Neutrophil (primary cell): ENCODE results near the genes TCHHL1, LCE3D, SPRR2F and S100A12.

GRCh38 chr1:151457763-151458182, 1.5 kb downstream of the POGZ start:
- PRO-cap = no peak

GRCh38 chr1:151503056-151503549, 8.1 kb upstream of the CGN start:
- PRO-cap = no peak

DNA sequence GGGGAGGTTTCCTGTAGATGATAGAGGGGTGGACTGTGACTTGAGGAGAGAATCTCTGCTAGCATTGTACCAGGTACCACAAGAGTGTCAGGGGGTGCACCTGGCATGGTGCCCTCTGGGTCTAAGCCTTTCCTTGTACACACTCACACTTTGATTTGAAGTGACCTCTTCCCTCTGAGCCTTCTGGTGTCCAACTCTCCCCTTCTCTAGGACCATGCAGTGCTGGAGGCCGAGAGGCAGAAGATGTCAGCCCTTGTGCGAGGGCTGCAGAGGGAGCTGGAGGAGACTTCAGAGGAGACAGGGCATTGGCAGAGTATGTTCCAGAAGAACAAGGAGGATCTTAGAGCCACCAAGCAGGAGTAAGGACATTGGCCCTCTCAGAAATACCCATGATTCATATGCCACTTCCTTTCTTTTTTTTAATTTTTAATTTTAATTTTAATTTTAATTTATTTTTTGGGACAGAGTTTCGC, 14.3 kb downstream of the CGN start:
- PRO-cap = no peak

GRCh38 chr1:151611239-151611670, 595 bp upstream of the SNX27 start:
- PRO-cap = no peak

- PRO-cap = no peak
Observed at GRCh38 chr1:151654120-151654467, 42.2 kb downstream of the SNX27 start.

- PRO-cap = no peak
Observed at GRCh38 chr1:151825965-151826714, 5.5 kb downstream of the RORC start.

GRCh38 chr1:151827469-151828003, 4.1 kb downstream of the RORC start:
- PRO-cap = no peak

DNA sequence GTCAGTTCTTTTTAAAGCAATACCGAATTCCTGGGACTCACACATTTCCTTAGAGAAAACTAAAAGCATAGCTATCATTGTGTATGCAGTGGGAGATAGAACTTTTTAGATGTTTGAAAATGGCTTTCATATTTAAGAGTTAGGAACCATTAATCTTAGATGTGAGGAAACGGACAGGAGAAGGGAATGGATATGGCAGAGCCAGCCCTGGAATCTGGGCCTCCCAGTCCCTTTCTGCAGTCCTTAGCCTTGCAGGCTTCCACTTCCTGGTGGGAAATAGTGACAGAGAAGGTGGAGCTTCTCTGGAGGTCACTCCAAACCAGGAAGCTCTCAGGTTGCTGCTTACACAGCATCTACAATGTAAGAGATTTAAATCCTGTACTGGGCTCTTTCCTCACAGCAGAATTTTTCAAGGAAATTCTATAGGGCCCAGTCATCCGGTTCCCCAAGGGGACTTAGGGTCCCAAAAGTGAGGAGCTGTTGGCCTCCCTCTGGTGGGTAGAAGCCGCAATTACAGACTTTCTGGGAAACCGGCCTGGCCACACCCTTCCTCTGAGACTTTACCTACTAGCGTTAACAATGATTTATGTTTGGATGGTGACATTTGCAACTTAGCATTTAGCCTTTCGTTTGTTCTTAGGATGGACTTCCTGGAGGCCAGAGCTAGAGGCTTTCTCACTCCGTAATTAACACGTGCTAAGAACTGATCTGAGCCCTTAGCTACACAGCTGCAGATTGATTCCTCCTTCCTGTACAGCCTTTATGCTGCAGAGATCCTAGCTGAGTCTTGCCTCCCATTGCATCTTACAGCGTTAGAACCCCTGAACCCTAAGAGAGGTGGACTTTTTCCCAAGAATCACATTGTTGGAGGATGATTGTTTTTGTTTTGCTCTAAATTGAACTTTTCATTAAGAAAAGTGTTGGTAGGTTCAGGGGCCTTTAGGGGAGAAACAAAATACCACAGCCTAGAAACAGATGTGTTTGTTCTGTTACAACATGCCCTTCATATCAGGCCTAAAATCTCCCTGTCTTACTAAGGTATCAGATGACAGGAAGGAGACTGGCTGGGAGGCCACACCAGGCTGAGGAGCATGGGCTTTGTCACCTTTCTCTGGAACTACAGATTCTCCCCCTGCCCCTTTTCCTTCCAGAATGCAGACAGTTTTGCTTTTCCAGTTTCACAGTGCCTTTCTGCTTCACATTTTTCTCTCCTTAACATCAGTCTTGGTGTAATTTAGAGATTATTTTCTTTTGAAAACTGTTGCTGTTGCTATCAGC, 2.1 kb downstream of the S100A11 start:
- PRO-cap = no peak

- PRO-cap = no peak
Observed at GRCh38 chr1:152088946-152089200, at the start of gene TCHHL1. TSS of gene TCHHL1 (minus strand) at chr1:152089064.

DNA sequence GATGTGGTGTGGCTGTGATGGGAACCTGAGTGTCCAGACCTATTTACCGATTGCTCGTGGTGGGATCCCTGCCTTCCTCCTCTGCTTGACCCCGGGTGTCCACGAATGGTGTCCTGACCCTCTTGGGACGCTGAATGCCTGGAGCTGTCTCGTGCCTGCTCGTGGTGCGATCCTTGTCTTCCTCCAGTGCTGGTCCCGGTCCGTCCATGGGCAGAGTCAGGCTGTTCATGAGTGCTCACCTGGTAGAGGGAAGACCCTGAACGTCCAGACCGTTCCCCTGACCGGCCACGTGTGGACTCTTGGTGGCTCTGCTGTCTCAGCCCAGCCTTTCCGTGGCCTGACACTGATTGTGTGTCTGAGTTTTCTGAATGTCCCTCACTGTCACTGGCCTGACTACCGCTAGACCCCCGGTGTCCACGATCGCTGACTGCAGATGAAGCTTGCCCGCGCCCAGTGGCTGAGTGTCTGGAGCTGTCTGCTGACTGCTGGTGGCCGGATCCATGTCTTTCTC, 11.8 kb downstream of the FLG start:
- PRO-cap = no peak

DNA sequence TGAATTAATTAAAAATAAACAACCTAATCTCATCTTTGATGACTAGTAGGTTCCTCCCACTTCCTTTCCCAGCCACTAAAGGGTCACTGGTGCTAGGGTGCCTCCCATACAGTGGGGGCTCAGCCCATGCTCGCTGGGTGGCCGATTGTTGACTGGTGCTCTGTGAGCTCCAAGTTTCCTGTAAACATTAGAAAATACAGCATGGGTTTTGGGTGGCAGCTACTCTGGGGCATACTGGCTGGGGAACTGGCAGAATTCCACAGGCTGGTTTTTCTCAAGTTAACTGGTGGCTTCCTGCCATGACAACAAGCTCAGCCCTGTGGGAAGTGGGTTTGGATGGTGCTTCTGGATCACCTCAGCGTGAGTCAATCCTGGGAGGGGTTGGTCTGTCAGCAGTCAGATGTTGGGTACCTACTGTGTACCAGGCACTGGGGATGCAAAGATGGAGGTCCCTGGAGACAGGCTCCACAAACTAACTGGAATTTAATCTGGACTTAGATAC, 28.7 kb upstream of the CRNN start:
- PRO-cap = no peak

GRCh38 chr1:152580304-152580790, at the start of gene LCE3D:
TSS of gene LCE3D (minus strand) at chr1:152580516.
- PRO-cap = no peak

GRCh38 chr1:153113276-153113707, at the start of gene SPRR2F:
TSS of gene SPRR2F (minus strand) at chr1:153113516.
- PRO-cap = no peak

DNA sequence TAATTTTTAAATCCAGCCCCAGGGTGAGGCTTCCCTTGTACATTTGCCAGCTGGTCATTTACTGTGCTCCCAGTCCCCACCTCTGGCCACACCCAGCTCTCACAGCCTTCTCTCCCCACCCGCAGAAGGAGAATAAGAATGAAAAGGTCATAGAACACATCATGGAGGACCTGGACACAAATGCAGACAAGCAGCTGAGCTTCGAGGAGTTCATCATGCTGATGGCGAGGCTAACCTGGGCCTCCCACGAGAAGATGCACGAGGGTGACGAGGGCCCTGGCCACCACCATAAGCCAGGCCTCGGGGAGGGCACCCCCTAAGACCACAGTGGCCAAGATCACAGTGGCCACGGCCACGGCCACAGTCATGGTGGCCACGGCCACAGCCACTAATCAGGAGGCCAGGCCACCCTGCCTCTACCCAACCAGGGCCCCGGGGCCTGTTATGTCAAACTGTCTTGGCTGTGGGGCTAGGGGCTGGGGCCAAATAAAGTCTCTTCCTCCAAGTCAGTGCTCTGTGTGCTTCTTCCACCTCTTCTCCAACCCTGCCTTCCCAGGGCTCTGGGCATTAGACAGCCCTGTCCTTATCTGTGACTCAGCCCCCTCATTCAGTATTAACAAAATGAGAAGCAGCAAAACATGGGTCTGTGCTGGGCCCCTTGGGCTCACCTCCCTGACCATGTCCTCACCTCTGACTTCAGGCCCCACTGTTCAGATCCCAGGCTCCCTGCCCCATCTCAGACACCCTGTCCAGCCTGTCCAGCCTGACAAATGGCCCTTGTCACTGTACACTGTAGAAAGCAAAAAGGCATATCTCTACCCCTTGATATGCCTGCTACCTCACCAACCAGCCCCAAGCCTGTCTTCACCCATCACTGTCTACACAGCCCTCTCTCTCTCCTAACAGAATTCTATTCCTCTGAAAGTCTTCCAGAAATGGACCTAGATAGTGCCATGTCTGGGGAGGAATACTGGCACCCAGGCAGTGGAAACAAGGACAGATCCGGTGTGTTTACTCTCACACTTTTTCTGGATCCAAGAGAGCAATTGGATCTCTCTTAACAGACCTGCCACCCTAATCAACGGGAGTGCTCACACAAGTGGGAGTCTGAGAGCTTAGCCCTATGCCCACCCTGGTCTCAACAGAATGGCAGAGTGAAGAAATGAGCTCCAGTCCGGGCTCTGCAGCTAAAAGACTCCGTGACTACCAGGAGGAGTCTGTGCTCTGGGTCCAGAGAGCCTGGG, 3.3 kb downstream of the S100A9 start:
- PRO-cap = no peak

DNA sequence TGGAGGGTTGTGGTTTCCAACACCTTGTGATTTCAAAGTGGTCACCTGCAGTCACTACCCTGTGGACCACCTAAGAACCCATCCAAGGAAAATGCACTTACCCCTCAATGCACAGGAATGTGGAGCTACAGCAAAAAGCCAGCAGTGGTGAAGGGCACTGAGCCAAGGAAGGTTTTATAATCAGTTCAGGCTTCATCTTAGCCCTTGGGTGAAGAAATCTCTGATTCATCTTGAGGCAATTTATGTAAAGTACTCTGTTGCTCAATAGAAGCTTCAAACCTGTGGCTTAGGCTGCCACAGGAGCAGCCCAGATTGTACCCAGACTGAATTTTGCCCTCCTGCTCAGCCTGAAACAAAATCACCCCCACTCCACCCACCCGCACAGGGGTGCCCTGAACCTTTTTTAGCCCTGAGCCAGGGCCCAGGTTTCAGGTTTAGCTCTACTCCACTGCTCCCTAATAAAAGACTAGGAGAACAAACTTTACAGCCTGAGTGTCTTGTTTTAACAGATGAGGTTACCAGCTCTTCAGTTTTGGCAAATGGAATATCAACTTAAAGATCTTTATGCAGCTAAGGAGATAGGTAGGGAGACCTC, at the start of gene S100A12:
TSS of gene S100A12 (minus strand) at position 171 of the 595 bp plus-strand sequence.
- PRO-cap = no peak

GRCh38 chr1:153390055-153390350, 870 bp downstream of the S100A8 start:
- PRO-cap = unidirectional peak, plus-strand start at chr1:153390215; unidirectional peak, plus-strand start at chr1:153390249

DNA sequence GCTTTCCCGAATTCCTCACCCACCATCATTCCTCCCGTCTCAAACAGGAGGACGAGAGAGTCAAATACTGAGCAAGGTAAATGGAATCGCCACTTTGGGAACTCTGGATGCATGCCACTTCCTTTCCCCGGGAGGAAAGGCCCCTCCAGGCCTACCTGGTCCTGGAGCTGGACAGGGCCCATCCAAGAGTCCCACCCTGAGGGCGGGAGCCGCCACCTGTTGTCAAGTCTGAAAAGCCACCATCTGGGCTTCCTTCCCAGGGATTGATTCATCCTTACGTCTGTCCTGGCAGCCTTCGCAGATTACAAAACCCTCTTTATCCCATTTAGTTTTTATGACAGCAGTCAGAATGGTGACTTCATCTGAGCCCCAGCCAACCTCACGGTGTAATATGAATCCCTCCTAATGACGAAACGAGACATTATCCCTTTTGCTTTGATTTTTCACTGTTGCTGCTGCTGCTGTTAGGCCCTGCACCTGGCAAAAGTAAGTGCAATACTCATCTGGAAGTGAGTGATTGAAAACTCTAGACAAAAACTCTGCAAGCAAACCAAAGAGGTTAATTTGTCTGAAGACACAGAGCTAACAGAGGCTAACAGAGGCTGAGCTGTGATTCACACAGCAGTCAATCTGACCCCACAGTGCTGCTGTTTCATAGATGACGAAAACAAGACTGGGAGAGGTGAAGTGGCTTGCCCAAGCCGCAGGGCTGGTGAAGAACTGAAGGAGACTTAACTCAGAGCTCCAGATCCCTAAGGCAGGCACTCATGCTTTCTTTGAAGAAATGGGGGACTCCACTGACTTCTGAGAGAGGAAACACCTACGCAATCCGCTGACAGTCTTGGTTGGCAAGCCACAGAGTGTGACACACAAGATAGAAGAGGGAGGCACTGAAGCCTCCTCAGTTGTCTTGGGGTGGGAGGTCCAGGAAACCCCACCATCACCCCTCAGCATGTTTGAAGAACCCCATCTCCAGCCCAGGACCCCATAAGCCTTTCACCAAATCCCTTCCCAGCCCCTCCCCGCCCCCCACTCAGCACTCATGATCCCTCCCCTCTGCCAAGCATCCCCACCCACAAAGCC, 30.0 kb upstream of the S100A7 start:
- PRO-cap = no peak

GRCh38 chr1:153531882-153533115, 3.5 kb downstream of the S100A6 start:
- PRO-cap = no peak

DNA sequence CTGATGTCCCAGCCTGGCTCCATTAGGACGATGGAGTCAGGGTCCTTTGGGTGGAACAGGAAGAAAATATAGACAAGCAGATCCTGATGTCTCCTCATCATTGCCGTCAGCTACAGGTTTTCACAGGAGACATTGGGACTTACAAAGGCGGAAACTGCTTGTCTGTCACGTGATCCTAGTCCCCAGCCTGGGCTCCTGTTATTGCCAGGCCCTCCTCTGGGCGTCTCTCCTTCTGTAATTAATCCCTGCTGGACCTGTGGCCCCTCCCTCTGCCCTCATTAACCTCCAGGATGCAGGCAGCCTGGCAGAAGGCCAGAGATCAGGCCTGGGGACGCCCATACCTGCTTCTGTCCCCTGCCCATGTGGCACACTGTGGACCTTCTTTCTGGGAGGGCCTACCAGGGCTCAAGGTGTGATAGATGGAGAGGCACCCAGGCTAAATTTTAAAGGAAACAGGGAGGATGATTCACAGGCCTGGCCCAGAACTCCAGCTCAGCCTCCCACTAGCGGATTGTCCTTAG, 2.4 kb downstream of the S100A5 start:
- PRO-cap = no peak

- PRO-cap = no peak
Observed at GRCh38 chr1:153567000-153567442, 1.4 kb upstream of the S100A2 start.